Karpas-422 (cell line): Measurements from ENCODE around the genes CCL13, LIG3, SLFN5, GAS2L2, HEATR9, RDM1 and CCL3.

GRCh38 chr17:34235162-34236211 lies 19.6 kb upstream of the CCL2 start:
- PRO-cap, result no peak
- RAMPAGE, long total RNA, result no peak

GRCh38 chr17:34356131-34356573 lies at the start of gene CCL13:
Gene CCL13, plus strand, starts transcription at chr17:34356480.
- PRO-cap, result no peak
- RAMPAGE, long total RNA, result no peak

GRCh38 chr17:34581443-34582262 lies 2.3 kb downstream of the TMEM132E start:
- PRO-cap, result no peak
- RAMPAGE, long total RNA, result no peak

- PRO-cap, result bidirectional peak, plus-strand start at chr17:34980530, minus-strand start at chr17:34980384
- RAMPAGE, long total RNA, result no peak
These were observed at the start of gene LIG3 for GRCh38 chr17:34980227-34981075. Gene LIG3, plus strand, starts transcription at chr17:34980512.

GRCh38 chr17:34998086-34999113 lies 18.1 kb downstream of the LIG3 start:
- PRO-cap, result no peak
- RAMPAGE, long total RNA, result no peak

GRCh38 chr17:35006777-35007446 lies 26.6 kb downstream of the LIG3 start:
- PRO-cap, result no peak
- RAMPAGE, long total RNA, result no peak

- PRO-cap, result no peak
- RAMPAGE, long total RNA, result no peak
These were observed 40.9 kb downstream of the RFFL start for GRCh38 chr17:35022383-35023165.

DNA sequence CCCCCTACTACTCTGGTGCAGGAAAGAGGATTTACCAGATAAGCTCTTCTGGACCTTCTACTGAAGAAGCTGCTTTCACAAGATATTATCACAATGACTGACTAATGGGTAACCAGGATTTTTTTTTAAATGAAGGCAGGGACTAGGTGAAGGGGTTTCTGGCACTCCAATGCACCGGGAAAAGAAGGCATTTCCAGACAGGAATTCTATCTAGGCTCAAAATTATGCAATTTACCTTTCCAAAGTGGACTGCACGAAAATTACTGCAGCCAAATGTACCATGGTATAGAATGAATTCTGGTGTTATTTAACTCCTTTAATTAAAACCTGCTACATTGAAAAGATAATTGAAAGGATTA lies 16.5 kb downstream of the RFFL start:
- PRO-cap, result no peak
- RAMPAGE, long total RNA, result no peak

GRCh38 chr17:35094780-35095428 lies 24.8 kb downstream of the RAD51D start:
- PRO-cap, result no peak
- RAMPAGE, long total RNA, result no peak

DNA sequence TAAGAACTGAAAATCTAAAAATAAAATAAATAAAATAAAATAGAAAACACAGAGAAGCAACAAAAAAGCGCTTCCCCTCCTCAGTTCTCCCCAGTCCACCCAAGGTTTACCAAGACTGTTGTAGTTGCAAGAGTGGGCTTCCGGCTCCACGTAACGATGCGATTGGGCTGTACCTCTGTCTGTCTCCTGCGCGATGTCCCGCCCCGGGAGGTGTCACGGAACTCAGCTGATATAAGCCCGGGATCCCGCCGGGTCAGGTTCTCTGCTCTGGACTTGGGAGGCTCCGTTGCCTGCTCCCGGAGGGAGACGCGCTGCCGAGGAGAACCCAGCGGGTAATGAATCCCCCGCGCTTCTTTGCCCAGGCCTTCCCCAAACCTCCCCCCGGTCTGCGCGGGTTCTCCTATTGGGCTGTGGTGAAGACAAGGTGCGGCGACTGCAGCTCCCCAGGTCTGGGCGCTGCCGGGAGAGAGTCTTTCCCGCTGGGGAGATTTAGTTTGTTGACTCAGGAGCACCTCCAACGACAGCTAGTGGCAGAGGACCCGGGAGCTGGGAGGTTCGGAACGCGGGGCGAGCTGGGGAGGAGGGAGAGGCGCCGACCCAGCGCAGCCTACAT lies at the start of gene SLFN5:
Gene SLFN5, plus strand, starts transcription at position 261 of the 613 bp plus-strand sequence.
- PRO-cap, result bidirectional peak, plus-strand start at position 258 of the sequence, minus-strand start at position 122 of the sequence
- RAMPAGE, long total RNA, result no peak

DNA sequence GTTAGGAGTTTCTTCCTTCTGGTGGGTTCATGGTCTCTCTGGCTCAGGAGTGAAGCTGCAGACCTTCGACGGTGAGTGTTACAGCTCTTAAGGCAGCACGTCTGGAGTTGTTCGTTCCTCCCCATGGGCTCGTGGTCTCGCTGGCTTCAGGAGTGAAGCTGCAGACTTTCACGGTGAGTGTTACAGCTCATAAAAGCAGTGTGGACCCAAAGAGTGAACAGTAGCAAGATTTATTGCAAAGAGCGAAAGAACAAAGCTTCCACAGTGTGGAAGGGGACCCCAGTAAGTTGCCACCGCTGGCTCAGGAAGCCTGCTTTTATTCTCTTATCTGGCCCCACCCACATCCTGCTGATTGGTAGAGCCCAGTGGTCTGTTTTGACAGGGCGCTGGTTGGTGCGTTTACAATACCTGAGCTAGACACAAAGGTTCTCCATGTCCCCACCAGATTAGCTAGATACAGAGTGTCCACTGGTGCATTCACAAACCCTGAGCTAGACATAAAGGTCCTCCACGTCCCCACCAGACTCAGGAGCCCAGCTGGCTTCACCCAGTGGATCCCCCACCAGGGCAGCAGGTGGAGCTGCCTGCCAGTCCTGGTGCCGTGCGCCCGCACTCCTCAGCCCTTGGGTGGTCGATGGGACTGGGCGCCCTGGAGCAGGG lies 35.6 kb downstream of the SLFN5 start:
- PRO-cap, result no peak
- RAMPAGE, long total RNA, result no peak

DNA sequence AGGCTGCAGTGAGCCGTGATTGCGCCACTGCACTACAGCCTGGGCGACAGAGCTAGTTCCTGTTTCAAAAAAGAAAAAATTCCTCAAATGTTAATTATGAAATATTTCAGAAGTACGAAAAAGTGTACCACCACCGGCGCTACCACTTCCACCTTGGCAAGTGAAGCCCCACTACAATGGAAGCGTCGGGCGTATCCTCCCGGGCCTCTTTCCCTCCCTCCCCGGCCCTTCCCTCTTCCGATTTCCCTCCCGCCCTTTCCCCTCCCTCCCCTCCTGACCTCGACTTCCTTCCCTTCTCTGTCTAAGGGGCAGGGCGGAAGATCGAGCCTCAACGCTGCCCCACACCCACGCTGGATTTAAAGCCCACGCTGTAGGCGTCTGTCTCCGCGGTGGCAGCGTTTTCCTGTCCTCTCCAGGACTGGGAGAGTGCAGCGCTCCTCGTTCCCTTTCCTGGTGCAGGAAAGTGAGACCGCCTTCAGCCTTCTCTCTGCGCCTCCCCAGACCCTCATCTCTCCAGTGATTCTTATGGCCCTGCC lies 27.1 kb downstream of the SLFN11 start:
- PRO-cap, result no peak
- RAMPAGE, long total RNA, result no peak

GRCh38 chr17:35376232-35376648 lies 2.8 kb upstream of the SLFN11 start:
- PRO-cap, result no peak
- RAMPAGE, long total RNA, result no peak

- PRO-cap, result unidirectional peak, minus-strand start at chr17:35579278
- RAMPAGE, long total RNA, result no peak
These were observed 798 bp upstream of the PEX12 start for GRCh38 chr17:35579135-35579602.

DNA sequence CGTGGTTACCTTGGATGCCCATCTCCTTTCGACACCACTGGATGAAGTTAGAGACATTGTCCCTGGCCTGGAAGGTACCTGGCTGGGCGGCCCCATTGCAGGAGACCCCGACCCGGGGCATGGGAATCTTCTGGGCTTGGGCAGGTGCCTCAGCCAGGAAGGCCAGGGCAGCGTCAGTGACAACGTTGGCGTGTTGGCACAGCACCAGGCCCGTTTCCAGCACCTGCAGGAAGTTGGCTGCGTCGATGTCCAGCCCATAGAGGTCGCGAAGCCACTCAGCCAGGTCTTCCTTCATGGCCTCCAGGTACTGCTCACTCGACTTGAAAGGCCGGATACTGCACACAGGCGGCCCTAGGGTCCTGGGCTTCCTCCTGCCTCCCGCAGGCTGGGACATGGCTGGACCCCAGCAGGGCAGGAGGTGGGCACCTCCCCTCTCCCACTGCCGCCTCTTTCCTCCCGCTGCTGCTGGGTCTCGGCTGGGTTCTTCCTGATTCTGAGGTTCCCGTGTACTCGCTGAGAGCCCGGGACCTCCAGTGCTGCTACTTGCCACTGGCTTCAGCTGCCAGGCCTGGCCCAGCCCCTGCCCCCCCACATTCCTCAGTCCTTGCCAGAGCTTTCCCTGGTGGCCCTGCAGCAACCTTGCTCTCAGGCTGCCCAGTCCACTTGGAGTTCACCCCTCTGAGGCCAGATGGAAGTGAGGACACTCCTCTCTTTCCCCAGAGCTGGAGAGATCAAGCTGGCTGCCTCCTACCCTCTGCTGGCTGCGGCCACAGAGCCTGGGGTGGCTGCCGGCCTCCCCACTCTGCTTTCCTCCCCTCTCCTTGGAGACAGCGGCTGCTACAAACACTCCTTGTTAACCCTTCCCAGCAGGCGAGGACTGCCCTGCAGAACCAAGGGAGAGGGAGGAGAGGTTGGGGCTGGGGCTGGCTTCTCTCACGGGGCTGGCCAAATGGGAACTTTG lies at the start of gene GAS2L2:
Gene GAS2L2, minus strand, starts transcription at position 783 of the 961 bp plus-strand sequence.
- PRO-cap, result no peak
- RAMPAGE, long total RNA, result no peak

GRCh38 chr17:35784767-35785389 lies 10.6 kb downstream of the MMP28 start:
- PRO-cap, result no peak
- RAMPAGE, long total RNA, result no peak

- PRO-cap, result no peak
- RAMPAGE, long total RNA, result no peak
These were observed 8.4 kb downstream of the MMP28 start for GRCh38 chr17:35786798-35787611.

GRCh38 chr17:35868733-35869038 lies at the start of gene HEATR9:
Gene HEATR9, minus strand, starts transcription at chr17:35868891.
- PRO-cap, result no peak
- RAMPAGE, long total RNA, result no peak

DNA sequence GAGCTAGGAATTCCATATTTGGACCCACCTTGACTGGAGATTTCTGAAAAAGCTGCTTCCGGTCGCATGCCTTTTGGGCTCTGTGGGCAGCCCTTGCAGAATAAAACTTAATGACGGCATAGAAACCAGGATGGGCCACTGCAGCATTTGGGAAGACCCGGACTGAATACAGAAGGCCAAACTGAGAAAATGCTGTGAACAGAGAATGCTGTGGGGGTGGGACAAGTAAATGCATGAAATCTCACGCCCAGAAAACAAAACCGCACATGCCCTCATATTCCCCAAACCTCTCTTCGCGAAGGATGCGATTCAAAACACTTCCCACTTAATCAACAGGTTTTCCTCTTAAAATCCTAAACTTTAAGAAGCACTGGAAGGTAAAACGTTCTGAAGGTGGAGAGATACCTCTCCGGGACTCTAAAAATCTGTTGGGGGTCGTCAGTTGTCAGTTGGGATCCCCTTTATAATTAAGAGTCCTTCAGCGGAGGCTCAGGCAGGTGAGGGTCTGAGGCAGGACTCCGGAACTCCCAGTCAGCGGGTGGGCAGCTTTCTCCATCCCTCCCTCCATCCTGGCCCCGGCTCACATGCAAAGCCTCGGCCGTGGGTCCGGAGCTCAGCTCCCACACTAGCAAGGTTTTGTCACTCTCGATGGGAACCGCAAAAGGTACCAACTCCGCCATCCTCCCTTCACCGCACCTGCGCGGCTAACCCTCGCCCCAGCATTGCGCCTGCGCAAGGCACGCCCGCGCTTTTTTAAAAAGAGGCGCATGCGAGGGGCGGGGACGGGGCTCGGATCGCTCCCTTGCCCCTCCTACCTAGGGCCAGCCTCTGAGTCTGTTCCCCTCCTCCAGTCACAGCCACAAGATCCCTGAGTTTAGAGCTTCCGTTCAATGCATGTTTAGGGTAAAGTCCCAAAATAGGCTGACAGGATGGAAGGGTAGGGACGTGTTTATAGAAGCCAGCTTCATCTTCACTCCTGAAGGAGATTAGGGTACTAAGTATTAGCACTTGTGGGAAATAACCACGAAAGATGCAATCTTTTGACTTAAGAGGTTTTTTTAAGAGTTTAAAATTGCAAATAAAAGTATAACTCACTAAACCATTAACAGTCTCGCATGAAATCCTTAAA lies at the start of gene RDM1:
Gene RDM1, minus strand, starts transcription at position 726 of the 1,129 bp plus-strand sequence.
- PRO-cap, result bidirectional peak, plus-strand start at position 854 of the sequence, minus-strand start at position 726 of the sequence
- RAMPAGE, long total RNA, result no peak

GRCh38 chr17:36089515-36090779 lies at the start of gene CCL3:
Gene CCL3, minus strand, starts transcription at chr17:36090143.
- PRO-cap, result bidirectional peak, plus-strand start at chr17:36090428, minus-strand start at chr17:36090143
- RAMPAGE, long total RNA, result no peak